GM12878 (cell line): ENCODE data around the gene GARIN1A.

DNA sequence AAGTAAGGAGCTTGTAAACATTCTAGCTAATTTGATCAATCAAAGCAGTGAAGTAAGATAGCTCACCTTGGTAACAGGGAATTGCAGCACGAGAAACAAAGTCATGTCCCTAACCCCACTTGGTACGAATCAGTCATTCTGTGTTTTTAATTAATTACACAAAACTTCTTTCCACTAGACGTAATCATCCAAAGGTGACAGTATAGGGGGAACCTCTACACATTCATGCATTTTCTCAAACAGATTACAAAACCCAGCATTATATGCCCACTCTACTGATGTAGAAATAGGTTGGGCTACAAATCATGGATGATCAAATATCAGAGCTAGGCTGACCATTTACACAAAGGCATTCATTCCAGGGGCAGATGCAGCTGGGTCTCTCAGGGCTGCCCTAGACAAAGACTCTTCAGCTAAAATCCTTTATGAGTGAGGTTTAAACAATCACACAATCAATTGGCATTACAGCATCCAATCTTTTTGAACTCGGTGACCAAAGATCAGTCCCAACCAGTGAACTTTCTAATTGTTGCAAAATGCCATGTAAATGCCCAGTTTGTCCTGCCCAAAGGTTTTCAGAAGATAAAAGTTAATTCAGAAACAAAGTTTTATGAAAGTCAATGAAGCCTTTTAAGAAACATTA, 41.3 kb downstream of the GPR37 start:
- RAMPAGE, long total RNA = no peak
- RRBS, 2 experiments = no CpG with 5 or more reads among the region's 4 CpGs
CAGE:
- cytosol, long polyA minus RNA = no peak
- cytosol, long polyA plus RNA = no peak
- long polyA plus RNA = no peak
- nucleolus, long total RNA = no peak
- nucleus, long polyA plus RNA = no peak
- nucleus, long total RNA = no peak

GRCh38 chr7:124762676-124763302, 2.8 kb downstream of the GPR37 start:
- RAMPAGE, long total RNA = no peak
- RRBS, 2 experiments = no CpG with 5 or more reads among the region's 4 CpGs
CAGE:
- cytosol, long polyA minus RNA = no peak
- cytosol, long polyA plus RNA = no peak
- long polyA plus RNA = no peak
- nucleolus, long total RNA = no peak
- nucleus, long polyA plus RNA = no peak
- nucleus, long total RNA = no peak

- RAMPAGE, long total RNA = no peak
- RRBS, 2 experiments = no CpG with 5 or more reads among the region's 4 CpGs
CAGE:
- cytosol, long polyA minus RNA = no peak
- cytosol, long polyA plus RNA = no peak
- long polyA plus RNA = no peak
- nucleolus, long total RNA = no peak
- nucleus, long polyA plus RNA = no peak
- nucleus, long total RNA = no peak
Measured at GRCh38 chr7:124992863-124993529, 63.4 kb upstream of the POT1 start.

- RAMPAGE, long total RNA = no peak
- RRBS, 2 experiments = no CpG with 5 or more reads among the region's 7 CpGs
CAGE:
- cytosol, long polyA minus RNA = no peak
- cytosol, long polyA plus RNA = no peak
- long polyA plus RNA = no peak
- nucleolus, long total RNA = no peak
- nucleus, long polyA plus RNA = no peak
- nucleus, long total RNA = no peak
Measured at GRCh38 chr7:125563435-125563825, 633.8 kb upstream of the POT1 start.

DNA sequence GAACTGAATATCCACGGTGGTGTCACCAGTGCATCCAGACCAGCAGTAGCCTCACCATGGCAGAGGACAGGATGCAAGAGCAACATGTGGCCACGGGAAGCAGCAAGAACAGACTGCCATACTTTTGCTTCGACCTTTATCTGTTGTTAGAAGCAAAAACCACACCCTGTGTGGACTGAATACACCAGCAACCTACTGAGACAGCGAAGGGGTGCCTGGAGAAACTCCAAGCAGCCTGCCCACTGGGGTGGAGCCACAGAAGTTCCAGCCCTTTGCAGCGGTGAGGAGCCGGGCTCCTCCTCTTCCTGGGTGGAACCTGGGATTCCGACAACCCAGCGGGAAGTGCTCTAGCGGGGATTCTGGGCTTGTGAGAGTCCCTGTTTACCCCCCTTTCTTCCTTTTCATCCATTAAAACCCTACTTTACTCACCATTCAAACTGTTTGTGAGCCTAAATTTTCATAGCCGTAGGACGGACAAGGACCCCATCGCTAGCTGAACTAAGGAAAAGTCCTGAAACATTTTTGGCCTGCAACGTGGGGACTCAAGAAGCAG, 584.9 kb downstream of the GRM8 start:
- RAMPAGE, long total RNA = no peak
- RRBS, 2 experiments = no CpG with 5 or more reads among the region's 13 CpGs
CAGE:
- cytosol, long polyA minus RNA = no peak
- cytosol, long polyA plus RNA = no peak
- long polyA plus RNA = no peak
- nucleolus, long total RNA = no peak
- nucleus, long polyA plus RNA = no peak
- nucleus, long total RNA = no peak

DNA sequence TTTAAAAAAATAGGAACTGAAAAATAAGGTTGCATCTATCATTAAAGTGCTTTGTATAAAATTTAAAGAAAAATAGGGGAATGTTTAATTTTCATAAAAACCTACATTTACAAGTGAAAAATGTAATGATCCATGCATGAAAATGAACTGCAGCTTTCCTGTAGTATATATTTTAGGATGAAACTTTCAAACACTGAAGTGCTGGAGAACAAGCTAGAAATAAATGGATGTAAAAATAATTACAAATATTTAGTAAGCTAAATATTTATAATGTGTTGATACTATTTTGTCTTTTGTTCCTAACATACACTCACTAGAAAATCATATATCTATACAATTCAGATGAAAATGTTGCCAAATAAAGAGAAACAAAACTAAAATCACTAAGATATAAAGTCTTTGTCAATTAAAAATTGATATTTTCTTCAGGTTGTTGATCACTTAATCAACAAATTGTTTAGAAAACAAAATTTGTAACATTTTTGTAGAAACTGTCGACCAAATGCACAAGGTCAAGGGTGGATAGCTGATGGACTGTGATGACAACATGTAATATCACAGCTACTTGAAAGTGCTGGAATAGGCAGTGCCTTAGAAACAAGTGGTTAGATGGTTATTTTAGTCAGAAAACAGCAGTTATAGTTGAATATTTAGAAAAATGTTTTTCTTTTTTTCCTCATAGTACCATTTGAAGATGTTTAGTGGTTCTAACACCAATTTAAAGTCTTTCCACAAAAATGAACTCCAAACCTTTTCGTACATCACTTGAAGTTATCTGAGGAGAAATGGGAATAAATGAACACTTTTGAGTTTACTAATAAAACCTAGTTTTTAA, 21.3 kb downstream of the ZNF800 start:
- RAMPAGE, long total RNA = no peak
- RRBS, 2 experiments = no CpG with 5 or more reads among the region's 2 CpGs
CAGE:
- cytosol, long polyA minus RNA = start-site peak on the minus strand centred at position 724 of the sequence, 8 bp wide, 35 reads
- cytosol, long polyA plus RNA = no peak
- long polyA plus RNA = no peak
- nucleolus, long total RNA = no peak
- nucleus, long polyA plus RNA = no peak
- nucleus, long total RNA = no peak

GRCh38 chr7:127383115-127383800, 9.2 kb downstream of the ZNF800 start:
- RAMPAGE, long total RNA = no peak
- RRBS, 2 experiments = no CpG with 5 or more reads among the region's 1 CpG
CAGE:
- cytosol, long polyA minus RNA = no peak
- cytosol, long polyA plus RNA = no peak
- long polyA plus RNA = no peak
- nucleolus, long total RNA = no peak
- nucleus, long polyA plus RNA = no peak
- nucleus, long total RNA = no peak

GRCh38 chr7:127593811-127594038, 189 bp downstream of the FSCN3 start:
- RAMPAGE, long total RNA = no peak
- RRBS, 2 experiments = no CpG with 5 or more reads among the region's 2 CpGs
CAGE:
- cytosol, long polyA minus RNA = no peak
- cytosol, long polyA plus RNA = no peak
- long polyA plus RNA = no peak
- nucleolus, long total RNA = no peak
- nucleus, long polyA plus RNA = no peak
- nucleus, long total RNA = no peak

DNA sequence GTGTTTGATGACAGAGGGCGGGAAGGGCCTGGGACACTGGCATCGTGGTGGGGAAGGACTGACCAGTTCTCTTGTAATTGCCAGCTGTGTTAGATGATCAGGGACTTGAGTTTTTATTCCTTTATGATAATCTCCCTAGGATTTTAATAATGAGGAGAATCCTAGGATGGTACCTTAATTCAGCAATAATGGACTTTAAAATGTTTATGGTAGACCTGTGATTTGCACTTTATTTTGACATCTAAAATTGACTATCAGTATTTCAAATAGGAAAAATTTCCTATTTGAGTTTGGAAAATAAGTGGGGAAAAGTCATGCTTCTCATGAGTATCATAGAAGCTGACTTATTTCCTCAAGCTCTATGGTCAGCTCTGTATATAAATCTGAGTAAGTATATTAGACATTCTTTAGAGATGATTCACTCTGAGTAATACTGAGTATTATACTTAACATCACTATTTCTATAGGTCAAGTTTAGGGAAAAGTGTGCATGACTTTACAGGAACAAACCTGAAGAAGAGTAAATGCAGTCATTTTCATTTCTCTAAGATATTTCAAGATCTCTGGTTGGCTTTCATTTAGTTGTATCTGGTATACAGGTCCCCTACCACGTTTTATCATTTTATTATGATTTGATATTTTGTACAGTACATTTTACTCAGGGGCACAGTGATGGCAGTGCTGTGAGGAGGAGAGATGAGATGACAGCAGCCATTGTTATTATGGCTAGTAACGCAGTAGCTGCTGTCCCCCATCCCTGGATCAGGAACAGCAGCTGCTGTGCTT, 15.0 kb downstream of the SND1 start:
- RAMPAGE, long total RNA = no peak
- RRBS, 2 experiments = no CpG with 5 or more reads among the region's 4 CpGs
CAGE:
- cytosol, long polyA minus RNA = no peak
- cytosol, long polyA plus RNA = no peak
- long polyA plus RNA = no peak
- nucleolus, long total RNA = no peak
- nucleus, long polyA plus RNA = no peak
- nucleus, long total RNA = no peak

DNA sequence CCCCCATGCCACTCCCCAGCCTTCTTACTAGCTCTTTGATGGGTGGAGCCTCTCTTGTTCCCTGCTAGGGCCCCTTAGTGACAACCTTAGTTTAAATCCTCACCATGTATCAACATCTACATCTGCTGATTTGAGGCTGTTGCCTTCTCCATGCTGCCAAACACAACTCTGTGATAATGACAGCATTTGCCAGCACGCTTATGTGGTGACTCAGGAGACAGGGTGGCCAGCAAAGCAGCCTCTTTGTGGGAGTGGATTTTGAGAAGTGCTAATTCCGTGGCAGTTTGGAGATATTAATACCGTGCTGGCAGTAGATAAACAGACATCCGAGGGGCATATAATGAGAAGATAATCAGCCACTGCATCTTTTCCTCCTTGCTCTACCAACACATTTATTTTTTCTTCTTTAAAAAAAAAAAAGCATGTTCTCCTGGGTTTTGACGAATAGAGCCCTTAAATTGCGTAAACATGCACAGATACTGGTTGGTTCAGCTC, 145.3 kb downstream of the LRRC4 start:
- RAMPAGE, long total RNA = no peak
- RRBS, 2 experiments = no CpG with 5 or more reads among the region's 6 CpGs
CAGE:
- cytosol, long polyA minus RNA = no peak
- cytosol, long polyA plus RNA = no peak
- long polyA plus RNA = no peak
- nucleolus, long total RNA = no peak
- nucleus, long polyA plus RNA = no peak
- nucleus, long total RNA = no peak

DNA sequence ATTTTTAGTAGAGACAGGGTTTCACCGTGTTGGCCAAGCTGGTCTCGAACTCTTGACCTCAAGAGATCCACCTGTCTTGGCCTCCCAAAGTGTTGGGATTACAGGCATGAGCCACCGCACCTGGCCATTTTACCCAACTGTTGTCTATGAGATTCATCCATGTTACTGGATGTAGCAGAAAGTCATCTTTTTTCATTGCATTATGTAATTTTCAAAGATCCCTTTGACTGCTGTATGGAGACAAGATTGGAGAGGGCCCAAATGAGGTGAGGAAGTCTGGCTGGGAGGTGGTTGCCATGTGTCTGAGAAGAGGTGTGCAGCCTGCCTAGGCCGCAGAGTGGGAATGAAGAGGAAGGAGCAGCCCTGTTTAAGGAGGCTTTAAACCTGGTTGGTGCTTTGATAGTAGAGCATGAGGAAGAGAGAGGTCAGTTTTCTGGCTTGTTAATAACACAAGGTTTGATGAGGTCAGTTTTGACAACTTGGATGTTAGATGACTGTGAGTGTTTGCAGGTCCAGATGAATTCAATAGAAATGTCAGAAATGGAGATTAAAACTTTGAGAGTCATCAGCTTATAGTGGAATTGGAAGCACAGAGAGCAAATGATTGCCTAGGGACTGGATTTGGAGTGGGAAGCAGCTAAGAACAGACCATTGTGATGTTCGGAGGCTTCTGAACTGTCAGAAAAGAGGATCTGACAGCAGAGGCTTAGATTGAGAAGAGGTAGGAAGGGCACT, 58.3 kb downstream of the LRRC4 start:
- RAMPAGE, long total RNA = no peak
- RRBS, 2 experiments = no CpG with 5 or more reads among the region's 5 CpGs
CAGE:
- cytosol, long polyA minus RNA = no peak
- cytosol, long polyA plus RNA = no peak
- long polyA plus RNA = no peak
- nucleolus, long total RNA = no peak
- nucleus, long polyA plus RNA = no peak
- nucleus, long total RNA = no peak

GRCh38 chr7:127977305-127978391, 53.6 kb downstream of the LRRC4 start:
- RAMPAGE, long total RNA = no peak
- RRBS, 2 experiments = no CpG with 5 or more reads among the region's 5 CpGs
CAGE:
- cytosol, long polyA minus RNA = no peak
- cytosol, long polyA plus RNA = no peak
- long polyA plus RNA = no peak
- nucleolus, long total RNA = no peak
- nucleus, long polyA plus RNA = no peak
- nucleus, long total RNA = no peak

GRCh38 chr7:128030214-128030689, 985 bp downstream of the LRRC4 start:
- RAMPAGE, long total RNA = no peak
- RRBS, 2 experiments = 98% methylated on average over 11 of the region's 25 CpGs
CAGE:
- cytosol, long polyA minus RNA = no peak
- cytosol, long polyA plus RNA = no peak
- long polyA plus RNA = no peak
- nucleolus, long total RNA = no peak
- nucleus, long polyA plus RNA = no peak
- nucleus, long total RNA = no peak

DNA sequence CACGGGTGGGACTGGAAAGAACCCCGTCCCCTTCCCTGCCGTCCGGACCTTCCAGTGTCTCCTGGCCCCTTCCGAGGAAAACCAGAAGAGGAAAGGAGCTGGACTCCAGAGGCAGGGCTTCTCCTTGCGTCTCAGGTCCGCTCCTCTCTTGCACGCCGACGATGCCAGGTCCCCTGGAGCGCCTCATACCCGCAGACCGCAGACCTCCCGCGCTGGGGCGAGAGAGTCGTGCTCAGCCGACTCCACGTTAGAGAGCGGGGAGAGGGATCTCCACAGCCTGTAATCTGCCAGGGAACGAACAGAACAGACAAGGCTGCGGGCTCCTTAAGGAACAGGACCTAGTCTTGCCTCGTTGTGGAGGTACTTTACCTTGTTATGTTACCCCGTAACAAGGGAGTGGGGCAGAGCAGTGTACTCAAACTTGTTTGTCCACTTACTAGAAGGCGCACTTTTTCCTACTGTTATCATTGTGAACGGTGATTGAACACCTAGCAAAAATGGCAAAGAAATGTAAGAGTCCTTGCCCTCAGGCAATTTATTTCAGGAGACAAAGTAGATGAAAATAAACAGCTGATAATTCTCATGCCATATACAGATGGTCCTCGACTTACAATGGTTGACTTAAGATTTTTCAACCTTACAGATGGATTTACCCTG, 524 bp upstream of the IMPDH1 start:
- RAMPAGE, long total RNA = no peak
- RRBS, 2 experiments = no CpG with 5 or more reads among the region's 27 CpGs
CAGE:
- cytosol, long polyA minus RNA = no peak
- cytosol, long polyA plus RNA = no peak
- long polyA plus RNA = no peak
- nucleolus, long total RNA = no peak
- nucleus, long polyA plus RNA = no peak
- nucleus, long total RNA = no peak

- RAMPAGE, long total RNA = no peak
- RRBS, 2 experiments = 87 to 99% methylated on average over 7 of the region's 27 CpGs
CAGE:
- cytosol, long polyA minus RNA = no peak
- cytosol, long polyA plus RNA = no peak
- long polyA plus RNA = no peak
- nucleolus, long total RNA = no peak
- nucleus, long polyA plus RNA = no peak
- nucleus, long total RNA = no peak
Measured at GRCh38 chr7:128454262-128454945, 1.3 kb upstream of the HILPDA start.

- RAMPAGE, long total RNA = no peak
- RRBS, 2 experiments = no CpG with 5 or more reads among the region's 14 CpGs
CAGE:
- cytosol, long polyA minus RNA = no peak
- cytosol, long polyA plus RNA = no peak
- long polyA plus RNA = no peak
- nucleolus, long total RNA = no peak
- nucleus, long polyA plus RNA = no peak
- nucleus, long total RNA = no peak
Measured at GRCh38 chr7:128477183-128477702, 695 bp downstream of the METTL2B start.

DNA sequence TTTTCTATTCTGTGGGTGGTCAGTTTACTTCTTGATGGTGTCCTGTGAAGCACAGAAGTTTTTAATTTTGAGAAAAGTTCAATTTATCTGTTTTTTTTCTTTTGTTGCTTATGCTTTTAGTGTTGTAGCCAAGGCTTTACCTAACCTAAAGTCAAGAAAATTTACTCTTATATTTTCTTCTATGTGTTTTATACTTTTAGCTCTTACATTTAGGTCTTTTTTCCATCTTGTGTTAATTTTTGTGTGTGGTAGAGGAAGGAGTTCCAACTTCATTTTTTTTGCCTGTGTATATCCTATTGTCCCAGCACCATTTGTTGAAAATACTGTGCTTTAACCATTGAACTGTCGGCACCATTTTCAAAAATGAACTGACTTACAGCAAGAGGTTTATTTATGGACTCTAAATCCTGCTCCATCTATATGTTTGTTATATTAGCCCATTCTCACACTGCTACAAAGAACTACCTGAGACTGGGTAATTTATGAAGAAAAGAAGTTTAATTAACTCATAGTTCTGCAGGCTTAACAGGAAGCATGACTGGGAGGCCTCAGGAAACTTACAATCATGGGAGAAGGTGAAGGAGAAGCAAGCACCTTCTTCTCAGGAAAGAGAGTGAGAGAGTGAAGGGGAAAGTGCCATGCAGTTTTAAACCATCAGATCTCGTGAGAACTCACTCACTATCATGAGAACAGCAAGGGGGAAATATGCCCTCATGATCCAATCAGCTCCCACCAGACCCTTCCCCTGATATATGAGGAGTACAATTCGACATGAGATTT, 72.4 kb upstream of the GARIN1A start:
- RAMPAGE, long total RNA = no peak
- RRBS, 2 experiments = no CpG with 5 or more reads among the region's 3 CpGs
CAGE:
- cytosol, long polyA minus RNA = no peak
- cytosol, long polyA plus RNA = no peak
- long polyA plus RNA = no peak
- nucleolus, long total RNA = no peak
- nucleus, long polyA plus RNA = no peak
- nucleus, long total RNA = no peak

DNA sequence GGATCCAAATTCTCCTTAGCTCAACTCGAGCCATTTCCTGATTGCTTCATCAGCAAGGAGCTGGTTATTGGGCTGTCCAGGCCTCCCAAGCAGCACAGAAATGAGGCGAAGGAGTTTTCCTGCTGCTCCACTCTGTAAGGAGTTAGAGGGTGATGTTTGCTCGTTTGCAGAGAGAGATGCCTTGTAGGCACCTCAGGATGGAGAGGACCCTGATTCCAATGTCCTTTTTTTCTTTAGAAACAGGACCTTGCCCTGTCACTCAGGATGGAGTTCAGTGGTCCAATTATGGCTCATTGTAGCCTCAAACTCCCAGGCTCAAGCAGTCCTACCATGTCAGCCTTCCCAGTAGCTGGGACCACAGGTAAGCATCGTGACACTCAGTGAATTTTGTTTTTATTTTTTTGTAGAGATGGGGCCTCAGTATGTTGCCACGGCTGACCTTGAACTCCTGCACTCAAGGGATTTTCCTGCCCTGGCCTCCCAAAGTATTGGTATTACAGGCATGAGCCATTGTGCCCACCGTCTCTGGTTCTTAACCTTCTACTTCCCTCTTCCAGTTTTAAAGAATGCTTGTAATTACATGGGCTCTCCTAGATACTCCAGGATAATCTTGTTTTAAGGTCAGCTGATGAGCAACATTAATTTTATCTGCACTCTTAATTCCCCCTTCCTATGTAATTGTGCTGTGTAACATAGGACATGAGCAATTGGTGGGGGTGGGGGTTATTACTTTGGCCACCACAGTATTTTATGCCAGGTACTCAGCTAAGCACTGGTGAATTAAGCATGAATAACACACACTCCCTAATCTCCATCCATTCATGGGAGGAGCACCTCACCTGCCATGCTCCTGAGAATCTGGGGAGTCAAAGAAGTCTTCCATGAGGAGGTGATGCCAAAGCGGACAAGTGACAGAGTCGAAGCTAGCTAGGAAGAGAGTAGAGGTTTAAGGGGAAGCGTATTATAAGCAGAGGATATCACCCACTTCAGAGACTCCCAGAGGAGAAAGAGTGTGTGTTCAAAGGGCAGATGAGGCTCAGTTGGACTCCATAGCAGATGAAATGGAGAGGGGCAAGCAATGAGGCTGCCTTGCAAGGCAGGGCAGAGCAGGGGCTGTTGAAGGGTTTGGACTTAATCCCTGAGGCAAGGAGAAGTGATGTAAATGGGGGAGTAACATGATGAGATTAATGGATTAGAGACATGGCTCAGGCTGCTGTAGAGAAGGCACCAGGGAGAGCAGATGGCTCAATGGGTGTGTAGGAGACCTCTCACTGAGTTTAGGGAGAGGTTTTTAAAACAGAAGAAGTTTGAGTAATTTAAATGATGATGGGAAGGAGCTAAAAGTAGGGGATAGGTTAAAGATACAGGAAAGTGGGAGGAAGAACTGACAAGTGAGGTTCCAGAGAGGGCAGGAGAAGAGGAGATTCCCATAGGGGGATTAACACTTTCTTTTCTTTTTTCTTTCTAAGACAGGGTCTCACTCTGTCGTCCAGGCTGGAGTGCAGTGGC, 33.0 kb upstream of the GARIN1A start:
- RAMPAGE, long total RNA = no peak
- RRBS, 2 experiments = no CpG with 5 or more reads among the region's 10 CpGs
CAGE:
- cytosol, long polyA minus RNA = no peak
- cytosol, long polyA plus RNA = no peak
- long polyA plus RNA = no peak
- nucleolus, long total RNA = no peak
- nucleus, long polyA plus RNA = no peak
- nucleus, long total RNA = no peak

DNA sequence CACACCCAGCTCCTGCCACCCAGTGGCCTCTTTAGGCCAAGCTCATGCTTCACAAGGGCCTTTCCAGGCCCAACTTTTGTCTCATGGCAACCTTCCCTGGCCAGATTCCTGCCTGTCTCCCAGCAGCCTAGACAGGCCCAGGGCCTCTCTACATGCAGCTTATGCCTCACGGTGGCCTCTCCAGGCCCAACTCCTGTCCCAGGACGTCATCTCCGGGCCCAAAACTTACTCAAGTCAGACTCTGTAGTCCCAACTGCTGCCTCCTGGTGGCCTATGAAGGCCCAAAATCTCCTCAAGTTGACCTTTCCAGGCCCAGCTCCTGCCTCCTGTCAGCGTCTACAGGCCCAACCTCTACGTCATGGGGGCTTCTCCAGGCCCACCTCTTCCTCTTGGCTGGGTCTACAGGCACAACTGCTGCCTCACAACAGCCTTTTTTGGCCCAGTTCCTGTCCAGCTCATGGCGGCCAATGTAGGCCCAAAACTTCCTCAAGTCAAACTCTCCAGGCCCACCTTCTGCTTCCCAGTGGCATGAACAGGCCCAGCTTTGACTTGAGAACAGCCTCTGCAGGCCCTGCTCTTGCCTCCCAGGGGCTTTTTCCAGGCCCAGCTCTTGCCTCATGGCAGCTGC, 20.4 kb upstream of the GARIN1A start:
- RAMPAGE, long total RNA = no peak
- RRBS, 2 experiments = no CpG with 5 or more reads among the region's 6 CpGs
CAGE:
- cytosol, long polyA minus RNA = no peak
- cytosol, long polyA plus RNA = no peak
- long polyA plus RNA = no peak
- nucleolus, long total RNA = no peak
- nucleus, long polyA plus RNA = no peak
- nucleus, long total RNA = no peak

DNA sequence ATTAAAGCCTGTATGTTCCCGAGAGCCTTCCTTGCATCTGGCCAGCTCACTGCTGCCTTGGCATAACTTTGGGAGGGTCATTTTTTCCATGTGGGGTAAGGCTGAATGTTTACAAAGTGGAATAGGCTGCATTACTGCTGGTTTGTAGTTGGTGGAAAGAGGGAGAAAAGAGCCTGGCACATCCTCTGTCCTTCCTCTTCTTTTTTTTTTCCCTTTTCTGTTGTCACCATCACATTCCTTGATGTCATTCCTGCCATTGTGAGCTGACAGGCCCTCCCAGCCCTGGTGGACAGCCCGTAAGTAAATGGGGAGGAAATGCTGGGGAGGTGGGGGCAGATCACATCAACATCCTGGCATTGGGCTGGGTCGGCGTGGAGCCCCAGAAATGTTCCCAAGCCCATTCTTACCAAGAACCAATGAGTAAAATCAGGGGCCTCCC, at the start of gene GARIN1A:
Gene GARIN1A (plus strand): TSS at position 311 of the 439 bp plus-strand sequence.
- RAMPAGE, long total RNA = no peak
- RRBS, 2 experiments = no CpG with 5 or more reads among the region's 4 CpGs
CAGE:
- cytosol, long polyA minus RNA = no peak
- cytosol, long polyA plus RNA = no peak
- long polyA plus RNA = no peak
- nucleolus, long total RNA = no peak
- nucleus, long polyA plus RNA = no peak
- nucleus, long total RNA = no peak